Metastatic Pancreatic Carcinoma in the Ovary (tissue), 1 donor: ENCODE results near the gene RIPOR3.

DNA sequence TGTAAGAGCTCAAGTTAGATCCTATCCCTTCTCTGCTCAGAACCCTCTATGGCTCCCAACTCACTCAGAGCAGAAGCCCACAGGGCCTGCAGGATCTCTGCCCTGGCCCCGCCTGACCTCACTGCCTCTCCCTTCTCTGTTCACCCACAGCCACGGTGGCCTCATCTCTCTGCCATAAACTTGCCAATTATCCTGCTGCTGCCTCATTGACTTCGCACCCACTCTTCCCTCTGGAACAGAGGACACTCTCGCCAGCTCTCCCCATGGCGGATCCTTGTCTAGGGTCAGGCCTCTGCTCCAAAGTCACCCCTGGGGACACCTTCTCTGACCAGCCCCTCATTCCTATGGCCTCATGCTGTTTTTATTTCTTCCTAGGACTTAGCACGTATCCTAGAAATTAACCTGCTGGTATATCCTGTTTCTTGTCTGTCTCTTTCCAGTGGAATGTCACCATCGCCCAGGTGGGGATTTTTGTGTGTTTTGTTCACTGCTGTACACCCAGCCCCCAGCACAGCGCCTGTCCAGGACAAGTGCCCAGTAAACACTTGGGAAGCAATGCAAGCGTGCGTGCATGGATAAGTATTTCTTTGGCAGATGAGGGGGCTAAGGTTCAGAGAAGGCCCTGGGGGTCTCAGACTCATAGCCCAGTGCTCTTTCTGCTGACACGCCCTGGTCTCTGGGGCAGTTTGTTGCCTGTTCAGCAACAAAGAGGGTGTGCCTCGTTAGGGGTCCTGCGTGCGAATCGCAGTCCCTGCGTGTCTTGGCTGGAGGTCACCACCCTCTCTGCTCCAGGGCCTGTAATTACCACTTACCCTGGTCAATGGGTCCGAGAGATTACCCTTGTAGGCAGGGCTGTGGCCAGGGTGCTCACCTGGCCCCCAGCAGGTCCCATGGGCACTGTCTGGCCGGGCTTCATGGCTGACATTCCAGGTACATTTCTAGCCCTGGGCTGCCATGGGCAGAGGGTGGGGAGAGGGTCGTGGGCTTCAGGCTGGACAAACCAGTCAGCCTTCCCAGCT is 86.7 kb downstream of the CEBPB start:
- PRO-cap, result no peak

DNA sequence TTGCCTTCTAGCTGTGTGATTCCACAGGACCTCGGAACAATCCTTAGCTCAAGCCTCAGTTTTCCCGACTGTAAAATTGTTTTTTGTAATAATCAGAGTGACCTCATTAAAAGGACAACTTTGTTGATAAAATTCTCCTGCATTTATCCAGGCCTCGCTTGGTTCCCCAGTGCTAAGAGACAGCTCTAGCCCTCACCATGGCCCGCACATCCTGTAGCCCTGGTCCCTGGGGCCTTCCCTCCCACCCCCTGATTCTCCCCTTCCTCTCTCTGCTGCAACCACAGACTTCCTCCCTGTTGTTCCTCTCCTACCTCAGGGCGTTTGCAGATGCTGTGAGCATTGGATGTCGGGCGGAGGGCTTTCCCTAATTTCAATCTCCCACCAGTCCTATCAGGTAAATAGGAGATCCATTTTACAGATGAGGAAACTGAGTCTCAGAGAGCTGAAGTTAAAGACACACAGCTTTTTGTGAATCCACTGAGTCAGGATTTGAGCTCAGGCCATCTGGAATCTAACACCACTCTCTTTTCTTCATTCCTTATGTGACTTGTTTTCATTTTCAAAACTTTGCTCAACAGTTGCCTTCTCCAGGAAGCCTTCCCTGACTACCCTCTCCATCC is 106.9 kb downstream of the CEBPB start:
- PRO-cap, result no peak

GRCh38 chr20:50339033-50339915 is 148.6 kb downstream of the CEBPB start:
- PRO-cap, result no peak

DNA sequence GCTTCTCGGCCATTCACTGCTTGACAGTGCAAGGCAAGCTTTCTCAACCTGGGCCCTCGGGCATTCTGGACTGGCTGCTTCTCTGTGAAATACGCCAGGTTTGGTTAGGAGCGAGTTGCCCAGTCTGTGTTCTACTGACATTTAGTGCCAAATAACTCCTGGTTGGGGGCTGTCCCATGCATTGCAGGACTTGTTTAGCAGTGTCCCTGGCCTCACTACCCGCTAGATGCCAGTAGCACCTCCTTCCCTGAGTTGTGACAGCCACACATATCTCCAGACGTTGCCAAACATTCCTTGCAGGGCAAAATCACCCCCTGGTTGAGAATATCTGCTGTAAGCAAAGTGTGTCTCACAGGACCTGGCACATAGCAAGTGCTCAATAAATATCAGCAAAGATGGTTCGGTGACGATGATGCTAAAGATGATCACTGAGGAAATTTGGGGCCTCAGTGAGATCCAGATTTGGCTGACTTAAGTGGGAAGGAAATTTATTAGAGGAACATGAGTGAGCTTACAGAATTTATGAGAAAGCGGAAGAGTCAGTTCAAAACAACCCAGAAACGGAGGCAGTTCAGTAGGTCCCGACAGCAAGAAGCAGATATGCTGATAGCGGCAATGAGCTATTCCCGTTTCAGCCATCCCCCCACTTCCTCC is 157.1 kb downstream of the CEBPB start:
- PRO-cap, result no peak

DNA sequence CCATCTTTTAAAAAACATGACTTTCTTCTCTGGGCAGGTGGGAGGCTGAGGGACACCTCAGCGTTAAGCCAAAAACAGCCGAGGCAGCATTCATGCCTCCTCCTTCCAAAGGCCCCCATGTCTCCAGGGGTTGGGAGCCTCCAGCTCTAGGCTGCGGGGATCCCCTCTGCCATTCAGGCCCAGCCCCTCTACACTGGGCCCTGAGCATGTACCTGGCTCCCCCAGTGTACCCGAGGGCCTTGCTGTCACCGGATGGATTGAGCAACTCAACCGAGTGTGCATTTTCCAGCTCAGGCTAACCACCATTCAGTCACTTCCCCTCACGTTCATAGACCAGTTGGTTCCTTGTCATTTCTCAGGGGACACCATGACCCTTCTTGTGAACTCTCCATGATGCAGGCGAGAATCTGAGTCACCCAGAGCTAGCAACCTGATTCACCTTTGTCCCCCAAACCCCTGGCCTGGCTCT is 158.6 kb downstream of the CEBPB start:
- PRO-cap, result no peak

DNA sequence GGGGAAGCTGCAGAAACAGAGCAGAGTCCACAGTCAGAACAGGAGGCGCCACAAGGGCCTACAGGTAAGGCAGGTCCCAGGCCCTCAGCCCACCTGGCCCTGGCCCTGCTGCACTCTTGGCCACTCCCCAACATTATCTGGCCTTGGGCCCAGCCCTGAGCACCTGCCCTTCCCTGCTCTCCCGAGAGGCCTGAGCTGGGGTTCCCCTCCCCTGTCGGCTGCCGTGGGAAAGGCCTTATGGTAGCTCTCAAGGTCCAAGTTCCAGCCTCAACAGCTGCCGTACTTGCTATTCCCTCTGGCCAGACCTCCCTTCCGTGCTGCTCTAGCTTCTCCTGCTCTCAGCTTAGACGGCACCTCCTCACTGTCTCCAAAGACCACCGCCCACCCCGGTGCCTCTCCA is 140.6 kb upstream of the PTPN1 start:
- PRO-cap, result no peak

DNA sequence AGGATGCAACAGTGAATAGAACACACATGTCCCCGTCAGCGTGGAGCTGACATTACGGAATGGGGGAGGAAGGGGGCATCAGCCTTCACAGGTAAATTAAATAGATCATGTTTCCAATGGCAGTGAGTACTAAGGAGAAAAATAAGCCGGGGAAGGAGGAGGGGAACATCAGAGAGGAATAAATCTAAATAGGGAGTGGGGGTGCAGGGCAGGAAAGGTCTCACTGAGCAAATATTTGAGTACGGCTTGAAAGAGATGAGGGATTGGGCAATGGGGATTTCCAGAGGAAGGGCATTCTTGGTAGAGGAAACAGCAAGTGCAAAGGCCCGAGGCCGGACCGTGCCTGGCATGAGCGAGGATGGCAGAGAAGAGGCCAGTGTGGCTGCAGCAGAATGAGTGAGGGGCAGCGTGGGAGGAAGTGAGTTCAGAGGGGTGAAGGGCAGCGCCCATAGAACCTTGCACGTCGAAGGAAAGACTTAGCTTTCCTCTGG is 110.1 kb upstream of the PTPN1 start:
- PRO-cap, result no peak

DNA sequence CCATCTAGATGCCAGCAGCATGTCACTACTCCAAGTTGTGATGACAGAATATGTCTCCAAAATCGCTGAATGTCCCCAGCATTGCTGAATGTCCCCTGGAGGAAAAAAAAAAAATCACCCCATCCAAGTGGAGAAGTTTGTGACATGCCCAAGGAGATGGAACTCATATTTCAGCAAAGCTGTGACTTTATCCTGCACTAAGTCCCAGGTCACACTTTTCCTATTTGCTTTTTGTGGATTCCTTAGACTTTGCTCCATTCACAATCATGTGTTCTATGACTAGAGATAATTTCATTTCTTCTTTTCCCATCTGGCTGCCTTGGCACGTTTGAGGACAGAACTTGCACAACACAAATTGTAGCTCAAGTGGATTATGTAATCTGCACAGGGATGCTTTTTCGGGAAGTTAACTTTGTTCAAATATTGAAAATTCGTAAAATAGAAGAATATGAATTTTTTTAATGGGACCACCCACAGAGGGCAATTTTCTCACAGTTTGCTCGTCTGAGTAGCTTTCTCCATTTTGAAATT is 100.7 kb upstream of the PTPN1 start:
- PRO-cap, result no peak

DNA sequence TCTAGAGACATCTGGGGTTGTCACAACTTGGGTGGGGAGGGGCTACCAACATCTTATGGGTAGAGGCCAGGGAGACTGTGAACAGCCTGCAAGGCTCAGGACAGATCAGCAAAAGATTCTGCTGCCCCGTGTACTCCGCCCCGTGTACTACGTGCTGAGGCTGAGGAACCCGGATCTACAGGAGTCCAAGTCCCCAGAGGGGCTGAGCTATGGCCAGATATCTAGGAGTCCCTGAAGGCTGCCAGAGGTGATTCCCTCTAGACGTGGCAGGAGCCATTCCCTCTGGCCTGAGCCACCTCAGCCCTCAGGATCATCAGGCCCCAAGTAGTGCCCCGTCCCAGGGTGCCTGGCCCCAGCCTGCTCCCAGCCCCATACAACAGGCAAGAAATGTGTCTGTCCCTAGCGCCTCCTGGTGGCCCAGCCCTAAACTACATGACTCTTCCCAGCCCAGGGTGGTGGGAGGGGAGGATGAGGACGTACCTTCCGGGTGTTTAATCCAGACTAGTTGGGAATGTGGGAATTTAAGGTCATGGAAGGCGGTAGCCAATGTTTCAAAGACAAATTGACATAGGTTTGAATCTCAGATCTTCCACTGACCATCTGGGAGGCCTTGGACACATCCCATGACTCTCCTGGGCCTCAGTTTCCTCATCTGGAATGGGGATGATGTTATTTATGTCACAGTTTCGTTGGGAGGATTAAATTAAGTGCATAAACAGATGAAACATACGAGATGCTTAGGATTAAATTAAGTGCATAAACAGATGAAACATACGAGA is 49.5 kb upstream of the PTPN1 start:
- PRO-cap, result no peak

- PRO-cap, result bidirectional peak, plus-strand start at chr20:50483743, minus-strand start at chr20:50483564
These were observed 26.8 kb upstream of the PTPN1 start for GRCh38 chr20:50483337-50483847.

DNA sequence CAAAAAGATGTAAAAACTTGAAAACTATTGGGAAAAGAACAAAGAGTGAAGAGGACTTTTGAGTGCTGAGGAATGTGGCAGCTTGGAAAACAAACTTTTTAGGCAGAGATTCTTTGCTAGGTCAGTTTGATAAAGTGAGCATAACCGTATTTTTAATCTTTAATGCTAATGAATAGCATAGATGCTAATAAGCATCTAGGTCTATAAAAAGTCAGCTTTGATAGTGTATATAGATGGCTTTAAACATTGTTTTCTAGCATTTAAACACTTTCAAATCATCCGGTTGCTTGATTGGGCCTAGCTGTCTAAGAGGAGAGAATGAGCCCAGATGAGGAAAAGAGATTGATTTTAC is 2.8 kb downstream of the PTPN1 start:
- PRO-cap, result no peak

- PRO-cap, result no peak
These were observed 6.4 kb downstream of the PTPN1 start for GRCh38 chr20:50516406-50517090.

GRCh38 chr20:50541541-50542116 is 31.4 kb downstream of the PTPN1 start:
- PRO-cap, result no peak

DNA sequence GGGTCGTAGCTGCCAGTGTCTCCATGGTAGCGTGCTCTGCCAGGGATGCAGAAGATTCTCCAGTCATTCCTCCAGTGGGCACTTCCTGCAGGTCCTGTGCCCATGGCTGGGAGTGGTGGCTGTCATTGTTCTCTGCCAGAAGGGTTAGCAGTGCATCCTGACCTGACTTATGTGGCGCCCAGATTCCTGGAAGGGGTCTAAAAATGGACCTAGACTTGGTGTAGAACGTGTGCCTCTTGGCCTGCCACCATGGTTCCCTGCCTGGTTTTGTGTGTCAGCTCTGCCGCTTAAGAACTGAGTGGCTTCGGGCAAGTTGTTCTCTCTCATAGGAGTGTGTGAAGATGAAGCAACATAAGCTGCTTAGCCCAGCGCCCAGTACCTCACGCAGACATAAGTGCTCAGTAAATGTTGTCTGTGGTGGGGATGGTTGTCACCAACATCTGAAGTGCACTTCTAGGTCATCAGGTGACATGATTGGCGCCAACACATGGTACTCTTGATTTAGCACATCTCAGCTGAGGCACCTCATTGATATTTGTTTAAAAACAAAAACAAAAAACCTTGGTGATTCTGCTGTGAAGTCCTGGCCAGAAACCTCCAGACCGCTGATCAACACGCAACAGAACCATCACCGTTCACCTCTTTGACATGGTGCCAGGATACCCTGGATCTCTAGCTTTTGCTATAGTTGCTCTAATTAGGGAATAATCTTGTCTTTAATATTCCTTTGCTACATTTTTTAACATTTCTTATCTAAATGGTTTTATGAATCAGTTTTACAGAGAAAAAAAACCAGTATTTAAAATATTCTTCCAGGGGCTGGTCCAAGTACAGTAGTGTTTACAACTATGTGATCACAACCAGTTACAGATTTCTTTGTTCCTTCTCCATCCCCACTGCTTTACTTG is 52.3 kb downstream of the PTPN1 start:
- PRO-cap, result no peak

DNA sequence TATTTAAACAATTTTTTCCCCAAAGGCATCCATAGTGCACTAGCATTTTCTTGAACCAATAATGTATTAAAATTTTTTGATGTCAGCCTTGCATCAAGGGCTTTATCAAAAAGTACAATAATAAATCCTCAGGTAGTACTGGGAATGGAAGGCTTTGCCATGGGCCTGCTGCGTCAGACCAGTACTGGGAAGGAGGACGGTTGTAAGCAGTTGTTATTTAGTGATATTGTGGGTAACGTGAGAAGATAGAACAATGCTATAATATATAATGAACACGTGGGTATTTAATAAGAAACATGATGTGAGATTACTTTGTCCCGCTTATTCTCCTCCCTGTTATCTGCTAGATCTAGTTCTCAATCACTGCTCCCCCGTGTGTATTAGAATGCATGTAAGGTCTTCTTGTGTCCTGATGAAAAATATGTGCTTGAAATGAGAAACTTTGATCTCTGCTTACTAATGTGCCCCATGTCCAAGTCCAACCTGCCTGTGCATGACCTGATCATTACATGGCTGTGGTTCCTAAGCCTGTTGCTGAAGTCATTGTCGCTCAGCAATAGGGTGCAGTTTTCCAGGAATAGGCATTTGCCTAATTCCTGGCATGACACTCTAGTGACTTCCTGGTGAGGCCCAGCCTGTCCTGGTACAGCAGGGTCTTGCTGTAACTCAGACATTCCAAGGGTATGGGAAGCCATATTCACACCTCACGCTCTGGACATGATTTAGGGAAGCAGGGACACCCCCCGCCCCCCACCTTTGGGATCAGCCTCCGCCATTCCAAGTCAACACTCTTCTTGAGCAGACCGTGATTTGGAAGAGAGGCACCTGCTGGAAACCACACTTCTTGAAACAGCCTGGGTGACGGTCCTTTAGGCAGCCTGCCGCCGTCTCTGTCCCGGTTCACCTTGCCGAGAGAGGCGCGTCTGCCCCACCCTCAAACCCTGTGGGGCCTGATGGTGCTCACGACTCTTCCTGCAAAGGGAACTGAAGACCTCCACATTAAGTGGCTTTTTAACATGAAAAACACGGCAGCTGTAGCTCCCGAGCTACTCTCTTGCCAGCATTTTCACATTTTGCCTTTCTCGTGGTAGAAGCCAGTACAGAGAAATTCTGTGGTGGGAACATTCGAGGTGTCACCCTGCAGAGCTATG is 73.3 kb downstream of the PTPN1 start:
- PRO-cap, result no peak

- PRO-cap, result no peak
These were observed 83.3 kb downstream of the PTPN1 start for GRCh38 chr20:50593486-50593874.

DNA sequence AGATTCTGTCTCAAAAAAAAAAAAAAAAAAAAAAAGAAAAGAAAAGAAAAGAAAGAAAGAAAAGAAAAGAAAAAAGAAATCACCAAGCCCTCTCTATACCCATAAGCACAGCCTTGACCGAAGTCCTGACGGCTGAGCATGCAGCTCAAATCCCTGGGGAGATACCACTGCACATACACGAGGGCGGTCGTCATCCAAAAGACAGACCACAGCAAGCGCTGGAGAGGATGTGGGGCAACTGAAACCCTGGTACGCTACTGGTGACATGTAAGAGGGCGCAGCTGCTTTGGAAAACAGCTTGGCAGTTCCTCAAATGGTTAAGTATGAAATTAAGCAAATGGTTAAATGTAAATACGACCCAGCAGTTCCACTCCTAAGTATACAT is 38.8 kb downstream of the RIPOR3 start:
- PRO-cap, result no peak

DNA sequence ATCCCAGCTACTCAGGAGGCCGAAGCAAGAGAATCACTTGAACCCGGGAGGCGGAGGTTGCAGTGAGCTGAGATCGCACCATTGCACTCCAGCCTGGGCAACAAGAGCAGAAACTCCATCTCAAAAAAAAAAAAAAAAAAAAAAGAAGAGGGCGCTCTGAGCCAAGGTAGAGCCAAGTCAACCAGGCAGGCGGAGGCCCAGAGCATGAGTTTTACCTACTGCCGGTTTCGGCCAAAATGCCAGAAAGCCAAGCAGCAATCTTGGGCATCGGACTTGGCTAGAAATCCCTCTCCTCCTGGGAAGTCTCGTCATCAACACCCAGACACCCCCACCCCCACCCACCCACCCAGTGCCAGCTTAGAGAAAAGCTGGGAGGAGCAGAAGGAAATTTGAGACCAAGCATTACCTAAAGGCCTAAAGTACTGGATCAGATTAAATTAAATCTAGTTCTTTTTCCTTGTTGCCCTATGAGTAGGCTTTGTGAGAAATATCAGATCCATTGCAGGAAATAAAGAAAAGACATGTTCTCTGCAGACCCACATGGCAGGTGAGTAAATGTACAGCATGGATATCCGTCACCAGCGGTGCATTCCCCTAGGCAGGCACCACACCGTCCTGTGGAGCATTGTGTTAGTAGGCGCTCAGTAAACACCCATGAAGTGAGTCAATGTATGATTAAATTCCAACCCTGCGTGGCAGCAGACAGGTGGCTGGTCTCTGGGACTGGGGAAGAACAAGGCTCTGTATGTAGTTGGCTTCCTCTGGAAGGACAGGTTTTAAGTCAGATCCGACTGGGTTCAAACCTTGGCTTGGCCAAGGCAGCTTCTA is 21.1 kb downstream of the RIPOR3 start:
- PRO-cap, result no peak

GRCh38 chr20:50690776-50691896 is at the start of gene RIPOR3:
Gene RIPOR3, minus strand, starts transcription at chr20:50691542.
- PRO-cap, result unidirectional peak, minus-strand start at chr20:50691699

- PRO-cap, result no peak
These were observed 18.7 kb downstream of the PARD6B start for GRCh38 chr20:50749528-50750982.